ENCODE results near the genes USP37, CNOT9, CYP27A1 and CDK5R2.

DNA sequence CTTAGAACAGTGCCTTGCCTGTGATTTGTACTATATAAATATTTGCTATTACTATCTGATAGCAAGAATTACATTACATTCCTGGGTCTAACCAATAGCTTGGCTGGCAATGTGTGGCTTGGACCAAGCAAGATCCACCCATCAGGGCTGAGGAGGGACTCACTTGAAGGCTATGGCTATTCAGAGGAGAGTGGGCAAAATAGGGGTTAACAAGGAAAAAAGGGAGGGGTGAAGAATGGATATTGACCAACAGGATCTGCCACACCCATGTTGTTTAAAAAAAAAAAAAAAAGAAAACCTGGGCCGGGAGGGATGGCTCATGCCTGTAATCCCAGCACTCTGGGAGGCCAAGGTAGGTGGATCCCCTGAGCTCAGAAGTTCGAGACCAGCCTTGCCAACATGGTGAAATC, 20.0 kb upstream of the TMBIM1 start:
- PRO-cap = no peak

DNA sequence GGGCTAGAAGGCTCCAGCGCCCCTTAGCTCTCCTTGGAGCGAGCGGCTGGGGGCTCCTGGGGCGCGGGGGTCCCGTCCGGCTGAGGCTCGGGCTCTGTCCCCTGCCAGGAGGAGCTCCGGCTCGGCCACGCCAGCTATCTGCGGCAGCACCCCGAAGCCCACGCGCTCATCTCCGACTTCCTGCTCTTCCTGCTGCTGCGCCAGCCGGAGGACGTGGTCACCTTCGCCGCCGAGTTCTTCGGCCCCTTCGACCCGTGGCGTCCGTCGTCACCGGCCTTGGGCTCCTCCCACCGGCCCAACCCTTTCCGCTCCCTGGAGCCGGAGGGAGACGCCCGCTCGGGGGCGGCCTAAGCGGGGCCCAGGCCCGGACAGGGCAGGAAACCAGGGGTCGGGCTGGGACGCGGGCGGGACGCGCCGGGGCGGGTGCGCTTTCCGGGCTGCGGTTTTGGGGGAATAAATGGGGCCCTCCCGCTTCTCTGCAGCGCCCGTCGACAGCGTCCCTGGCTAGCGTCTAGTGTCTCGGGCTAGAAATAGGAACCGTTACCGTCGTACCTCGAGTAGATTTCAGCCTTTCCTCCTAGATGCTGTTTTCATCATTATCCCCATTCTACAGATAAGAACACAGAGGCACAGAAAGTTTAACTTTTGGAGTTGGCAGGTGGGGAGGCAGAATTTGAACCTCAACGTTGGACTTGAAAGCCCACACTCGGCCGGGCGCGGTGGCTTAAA, 11.1 kb downstream of the CATIP start:
- PRO-cap = no peak

DNA sequence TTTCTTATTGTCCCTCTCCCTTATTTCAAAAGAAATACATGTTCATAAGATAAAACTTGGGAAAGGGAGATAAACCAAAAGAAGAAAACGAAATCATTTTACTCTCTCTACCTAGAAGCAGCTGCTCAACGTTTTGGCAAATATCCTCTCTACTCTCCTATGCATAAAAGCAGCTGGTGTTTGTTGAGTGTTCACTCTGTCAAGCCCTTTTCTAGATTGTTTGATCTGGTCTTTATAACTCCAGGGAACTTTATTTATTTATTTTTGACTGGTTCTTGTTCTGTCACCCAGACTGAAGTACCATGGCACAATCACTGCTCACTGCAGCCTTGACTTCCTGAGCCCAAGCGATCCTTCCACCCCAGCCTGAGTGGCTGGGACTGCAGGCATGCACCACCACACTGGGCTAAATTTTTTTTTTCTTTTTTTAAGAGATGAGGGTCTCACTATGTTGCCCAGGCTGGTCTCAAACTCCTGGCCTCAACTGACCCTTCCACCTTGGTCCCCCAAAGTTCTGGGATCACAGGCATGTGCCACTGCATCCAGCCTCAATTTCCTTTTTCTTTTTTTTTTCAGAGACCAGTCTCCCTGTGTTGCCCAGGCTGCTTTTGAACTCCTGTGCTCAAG, 12.7 kb downstream of the CATIP start:
- PRO-cap = no peak

DNA sequence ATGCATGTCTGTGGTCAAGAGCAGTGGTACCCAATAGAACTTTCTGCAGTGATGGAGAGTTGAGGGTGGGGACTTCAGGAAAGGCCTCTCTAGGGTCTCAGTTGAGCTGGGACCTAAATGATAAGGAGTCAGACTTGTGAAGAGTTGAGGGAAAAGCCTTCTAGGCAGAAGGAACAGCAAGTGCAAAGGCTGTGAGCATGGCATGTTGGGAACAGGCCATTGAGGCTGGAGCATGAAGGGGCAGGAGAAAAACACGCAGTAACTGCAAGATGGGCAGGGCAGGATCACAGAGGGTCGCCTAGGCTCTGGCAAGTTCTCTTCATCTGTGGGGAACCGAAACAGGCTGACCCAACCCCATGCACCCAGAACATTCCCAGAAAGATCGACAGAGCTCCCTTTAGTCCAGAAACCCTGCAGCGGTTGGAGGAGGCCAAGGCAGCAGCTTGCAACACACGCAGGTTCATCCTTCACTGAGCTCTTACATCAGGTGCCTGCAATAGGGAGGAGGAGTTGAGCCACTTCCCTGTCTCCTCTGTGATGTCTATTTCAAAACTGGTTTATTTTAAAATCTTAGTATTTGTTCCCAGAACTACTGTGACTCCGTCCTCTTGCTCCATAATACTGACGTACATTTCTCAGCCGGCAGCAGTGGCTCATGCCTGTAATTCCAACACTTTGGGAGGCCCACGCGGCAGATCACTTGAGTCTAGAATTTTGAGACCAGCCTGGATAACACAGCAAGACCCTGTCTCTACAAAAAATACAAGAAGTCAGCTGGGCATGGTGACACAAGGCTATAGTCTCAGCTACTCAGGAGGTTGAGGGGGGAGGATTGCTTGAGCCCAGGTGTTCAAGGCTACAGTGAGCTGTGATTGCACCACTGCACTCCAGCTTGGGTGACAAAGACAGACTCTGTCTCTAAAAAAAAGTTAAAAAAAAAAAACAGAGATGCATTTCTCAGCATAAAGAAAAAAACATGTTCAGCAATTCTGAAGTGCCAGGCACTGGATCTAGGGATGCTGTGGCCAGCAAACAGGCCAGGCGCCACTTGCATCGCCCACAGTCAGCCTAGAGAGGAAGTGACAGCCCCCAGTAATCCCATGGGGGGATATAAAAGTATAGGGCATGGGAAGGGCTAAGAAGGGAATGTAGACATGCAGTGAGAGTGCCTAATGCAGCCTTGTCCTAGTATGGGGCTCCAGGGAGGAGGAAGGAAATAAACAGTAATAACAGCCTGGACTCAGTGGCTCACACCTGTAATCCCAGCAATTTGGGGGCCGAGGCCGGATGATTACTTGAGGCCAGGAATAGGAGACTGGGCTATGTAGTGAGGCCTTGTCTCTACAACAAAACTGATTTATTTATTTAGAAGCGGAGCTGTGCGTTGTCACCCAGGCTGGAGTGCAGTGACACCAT, 11.4 kb upstream of the SLC11A1 start:
- PRO-cap = no peak

DNA sequence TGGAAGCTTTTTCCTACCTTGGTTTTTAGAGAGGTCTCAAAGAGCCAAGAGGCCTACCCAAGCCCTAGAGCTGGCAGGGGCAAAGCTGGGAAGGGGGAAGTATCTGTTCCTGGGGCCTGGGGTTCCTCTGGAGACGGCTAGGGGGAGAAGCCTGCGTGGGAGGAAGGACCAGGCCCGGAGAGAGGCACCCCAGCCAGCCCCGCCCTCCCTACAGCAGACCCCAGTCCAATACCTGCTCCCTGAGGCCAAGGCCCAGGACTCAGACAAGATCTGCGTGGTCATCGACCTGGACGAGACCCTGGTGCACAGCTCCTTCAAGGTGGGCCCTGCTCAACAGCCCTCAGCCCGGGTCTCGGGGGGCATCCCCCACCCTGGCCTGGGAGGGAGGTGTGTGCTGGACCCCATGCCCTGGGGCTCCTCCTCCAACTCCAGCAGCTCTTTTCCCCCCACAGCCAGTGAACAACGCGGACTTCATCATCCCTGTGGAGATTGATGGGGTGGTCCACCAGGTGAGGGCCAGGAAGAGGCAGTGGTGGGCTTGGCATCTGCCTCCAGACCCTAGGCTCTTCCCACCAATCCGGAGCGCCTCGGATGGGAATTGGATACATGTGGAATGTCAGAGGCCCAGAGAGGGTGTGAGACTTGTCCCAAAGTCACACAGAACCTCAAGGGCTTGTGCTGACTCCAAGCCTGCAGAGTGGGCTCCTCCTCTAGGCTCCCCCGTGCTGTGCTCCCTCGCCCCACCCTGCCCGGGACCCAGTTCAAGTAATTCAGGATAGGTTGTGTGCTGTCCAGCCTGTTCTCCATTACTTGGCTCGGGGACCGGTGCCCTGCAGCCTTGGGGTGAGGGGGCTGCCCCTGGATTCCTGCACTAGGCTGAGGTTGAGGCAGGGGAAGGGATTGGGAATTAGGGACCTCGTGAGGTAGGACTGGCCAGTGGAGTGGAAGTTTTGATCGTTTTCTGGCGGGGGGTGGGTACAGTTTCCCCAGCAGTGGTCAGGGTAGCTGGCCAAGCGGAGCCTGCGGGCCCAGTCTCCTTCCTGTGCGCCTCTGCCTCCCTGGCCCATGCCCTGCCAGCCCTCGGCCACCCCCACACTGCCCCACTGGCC, 2.6 kb downstream of the CTDSP1 start:
- PRO-cap = no peak

DNA sequence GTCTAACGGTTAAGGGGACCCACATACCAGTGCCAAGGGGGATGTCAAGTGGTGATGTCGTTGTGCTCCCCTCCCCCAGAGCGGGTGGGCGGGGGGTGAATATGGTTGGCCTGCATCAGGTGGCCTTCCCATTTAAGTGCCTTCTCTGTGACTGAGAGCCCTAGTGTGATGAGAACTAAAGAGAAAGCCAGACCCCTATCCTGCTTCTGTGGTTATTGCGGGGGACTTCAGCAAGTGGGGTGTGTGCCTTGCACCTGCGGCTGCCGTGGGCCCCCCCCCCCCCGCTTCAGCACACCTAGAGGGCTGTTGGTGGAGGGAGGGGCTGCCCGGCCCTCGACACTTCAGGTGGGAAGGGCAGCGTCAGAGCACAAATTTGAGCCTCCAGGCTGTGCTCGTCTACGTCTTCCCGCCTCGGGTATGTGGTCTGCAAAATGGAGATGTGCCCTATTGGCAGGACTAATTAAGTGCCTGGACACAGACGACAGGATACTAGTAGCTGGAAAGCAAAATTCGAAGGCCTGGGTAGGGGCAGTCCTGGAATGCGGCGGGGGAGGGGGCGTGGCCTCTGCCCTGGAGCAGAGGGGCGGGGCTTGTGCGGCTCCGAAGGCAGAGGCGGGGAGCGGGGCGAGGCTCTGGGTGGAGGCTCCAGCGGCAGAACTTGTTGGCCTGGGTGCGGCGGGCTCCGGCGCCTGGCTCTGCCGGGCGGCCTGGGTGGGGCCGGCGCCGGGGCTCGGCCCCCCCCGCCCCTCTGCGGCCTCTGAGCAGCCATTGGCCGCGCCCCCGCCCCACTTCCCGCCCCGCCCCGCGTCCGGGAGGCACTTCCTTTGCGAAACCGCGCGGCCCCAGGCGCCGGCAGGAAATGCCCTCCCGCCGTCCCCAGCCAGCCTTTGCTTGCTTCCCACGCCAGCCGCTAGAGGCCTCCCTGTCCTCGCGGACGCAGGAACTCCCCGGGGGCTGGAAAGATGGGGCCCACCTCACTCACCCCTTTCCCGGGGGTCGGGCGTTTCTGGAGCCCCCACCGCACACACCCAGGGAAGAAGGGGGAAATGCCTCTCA, 6.4 kb downstream of the CTDSP1 start:
- PRO-cap = bidirectional peak, plus-strand start at position 163 of the sequence, minus-strand start at position 167 of the sequence; bidirectional peak, plus-strand start at position 939 of the sequence, minus-strand start at position 663 of the sequence

GRCh38 chr2:218425606-218426043, 6.7 kb downstream of the VIL1 start:
- PRO-cap = no peak

DNA sequence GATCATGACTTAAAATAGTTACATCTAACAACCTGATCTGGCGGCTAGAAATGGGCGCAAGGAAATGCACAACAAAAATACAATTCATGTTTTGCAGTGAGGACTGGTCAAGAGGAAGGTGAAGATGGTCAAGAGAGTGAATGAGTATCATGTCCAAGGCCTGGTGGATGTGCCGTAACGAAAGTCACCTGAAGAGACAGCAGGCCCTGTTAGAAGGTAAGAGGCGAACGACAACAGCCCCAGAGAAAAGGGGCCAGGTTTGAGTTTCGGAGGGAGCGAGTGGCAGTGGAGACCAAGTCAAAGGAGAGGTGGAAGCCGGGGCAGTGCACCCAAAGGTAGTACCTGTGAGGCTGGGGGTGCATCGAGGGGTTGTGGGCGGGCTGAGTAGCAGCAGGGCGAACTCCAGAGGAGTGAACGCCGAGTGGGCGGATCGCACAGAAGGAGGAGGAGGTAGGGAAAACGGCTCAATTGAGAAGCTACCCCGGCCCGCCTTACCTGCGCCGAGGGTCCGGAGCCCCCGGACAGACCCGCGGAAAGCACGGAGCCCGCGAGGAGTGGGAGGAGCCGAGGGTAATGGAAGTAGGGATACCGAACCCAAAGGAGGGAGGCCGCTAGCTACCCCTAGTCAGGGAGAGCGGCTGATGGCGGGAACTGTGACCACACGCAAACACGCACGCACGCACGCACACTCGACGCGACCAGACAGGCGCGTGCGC, at the start of gene USP37:
Gene USP37 (minus strand): TSS at position 669 of the 716 bp plus-strand sequence.
- PRO-cap = bidirectional peak, plus-strand start at position 435 of the sequence, minus-strand start at position 452 of the sequence; bidirectional peak, plus-strand start outside the sequence, minus-strand start at position 643 of the sequence

DNA sequence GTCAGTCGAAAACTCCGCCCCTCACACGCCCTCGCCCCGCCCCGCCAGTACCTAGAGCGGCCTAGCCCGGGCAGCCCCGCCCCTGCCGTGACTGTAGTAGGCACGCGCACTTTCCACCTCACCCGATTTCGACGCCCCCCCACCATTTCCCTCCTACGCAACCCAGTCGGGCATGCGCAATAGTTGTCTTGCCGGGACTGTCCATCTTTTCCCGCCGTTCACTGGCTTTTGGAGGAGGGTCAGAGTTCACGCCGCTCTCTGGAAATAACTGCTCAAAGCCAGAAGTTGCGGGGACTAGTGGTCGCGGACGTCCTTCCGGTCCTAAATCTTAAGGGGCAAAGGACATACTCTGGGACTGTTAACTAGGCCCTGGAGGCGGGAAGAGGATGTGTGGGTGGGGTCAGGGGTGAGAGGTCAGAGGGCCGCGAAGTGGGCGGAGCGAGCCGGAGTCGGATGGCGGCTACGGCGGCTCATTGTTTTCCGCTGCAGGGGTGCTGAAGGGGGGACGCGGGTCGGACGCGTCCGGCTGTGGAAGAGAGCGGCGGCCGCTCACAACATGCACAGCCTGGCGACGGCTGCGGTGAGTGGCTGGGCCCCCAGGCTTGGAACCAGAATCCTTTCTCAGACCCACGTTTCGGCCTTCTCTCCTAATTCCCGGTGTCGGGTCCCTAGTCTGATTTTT, at the start of gene CNOT9:
Gene CNOT9 (plus strand): TSS at position 441 of the 682 bp plus-strand sequence.
- PRO-cap = bidirectional peak, plus-strand start at position 237 of the sequence, minus-strand start outside the sequence; bidirectional peak, plus-strand start at position 477 of the sequence, minus-strand start at position 392 of the sequence

DNA sequence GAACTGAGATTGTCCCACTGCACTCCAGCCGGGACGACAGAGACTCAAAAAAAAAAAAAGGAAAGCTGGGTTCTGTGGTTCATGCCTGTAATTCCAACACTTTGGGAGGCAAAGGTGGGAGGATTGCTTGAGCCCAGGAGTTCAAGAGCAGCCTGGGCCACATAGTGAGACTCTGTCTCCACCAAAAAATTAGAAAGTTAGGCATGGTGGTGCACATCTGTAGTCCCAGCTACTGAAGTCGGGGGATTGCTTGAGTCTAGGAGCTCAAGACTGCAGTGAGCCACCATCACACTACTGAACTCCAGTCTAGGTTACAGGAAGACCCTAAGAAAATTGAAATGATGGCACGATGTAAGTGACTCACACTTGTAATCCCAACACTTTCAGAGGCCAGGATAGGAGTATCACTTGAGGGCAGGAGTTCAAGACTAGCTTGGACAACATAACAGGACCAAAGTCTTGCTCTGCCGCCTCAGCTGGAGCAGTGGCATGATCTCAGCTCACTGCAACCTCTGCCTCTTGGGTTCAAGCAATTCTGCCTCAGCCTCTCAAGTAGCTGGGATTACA, 9.2 kb upstream of the PLCD4 start:
- PRO-cap = no peak

DNA sequence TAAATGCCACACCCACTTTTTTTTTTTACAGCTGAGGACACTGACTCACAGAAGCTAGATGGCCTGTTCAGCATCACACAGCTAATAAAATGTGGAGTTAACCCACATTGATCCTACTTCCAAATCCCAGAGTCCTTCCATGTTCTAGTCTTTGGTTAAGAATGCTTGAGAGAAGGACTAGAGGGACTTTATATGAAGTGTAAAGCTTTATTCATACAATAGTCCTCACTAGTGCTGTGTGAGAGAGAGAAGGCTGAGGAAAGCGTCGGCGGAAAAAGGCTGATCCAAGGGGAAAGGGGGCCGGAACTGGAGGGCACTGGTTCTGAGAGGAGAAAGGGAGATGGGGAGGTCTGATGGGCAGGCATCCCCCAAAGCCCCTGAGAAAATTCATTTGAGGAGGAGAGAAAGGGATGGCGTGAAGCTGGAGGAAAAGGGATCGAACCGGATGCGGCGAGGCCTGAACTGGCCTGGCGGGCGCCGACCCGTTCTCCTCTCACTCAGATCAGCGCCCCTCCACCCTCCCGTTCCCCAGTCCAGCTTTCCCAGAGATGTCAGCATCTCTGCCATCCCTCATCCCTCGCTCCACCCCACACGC, 454 bp downstream of the RNF25 start:
- PRO-cap = no peak

- PRO-cap = no peak
Measured at GRCh38 chr2:218744927-218745586, 34.4 kb downstream of the TTLL4 start.

GRCh38 chr2:218781432-218782231, at the start of gene CYP27A1:
Gene CYP27A1 (plus strand): TSS chr2:218782147.
- PRO-cap = no peak

DNA sequence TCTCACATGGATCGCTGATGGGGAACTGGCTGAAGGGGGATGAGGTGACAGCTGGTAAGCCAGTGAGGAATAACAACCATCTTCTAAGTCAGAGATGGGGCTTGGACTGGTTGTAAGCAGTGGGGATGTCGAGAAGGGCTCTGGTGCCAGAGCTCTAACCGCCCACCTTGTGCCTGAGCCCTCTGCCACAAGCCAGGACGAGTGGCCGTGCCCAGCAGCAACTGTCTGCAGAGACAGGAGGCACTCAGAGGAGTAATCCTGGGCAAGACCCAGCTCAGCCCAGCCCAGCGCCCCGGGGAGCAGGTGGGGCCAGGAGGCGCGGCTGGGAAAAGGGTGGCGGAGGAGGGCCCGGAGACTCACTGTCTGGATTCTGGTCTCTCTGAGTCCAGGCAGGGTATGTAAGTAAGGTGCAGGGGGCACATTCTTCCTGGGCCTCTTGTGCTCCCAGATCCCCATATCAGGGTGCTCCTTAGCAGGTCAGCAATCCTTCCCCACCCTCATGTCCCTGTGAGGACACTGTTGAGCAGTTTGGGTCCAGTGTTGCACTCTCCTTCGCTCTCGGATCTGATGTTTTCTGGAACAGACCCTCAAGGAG, 13.8 kb downstream of the WNT10A start:
- PRO-cap = no peak

DNA sequence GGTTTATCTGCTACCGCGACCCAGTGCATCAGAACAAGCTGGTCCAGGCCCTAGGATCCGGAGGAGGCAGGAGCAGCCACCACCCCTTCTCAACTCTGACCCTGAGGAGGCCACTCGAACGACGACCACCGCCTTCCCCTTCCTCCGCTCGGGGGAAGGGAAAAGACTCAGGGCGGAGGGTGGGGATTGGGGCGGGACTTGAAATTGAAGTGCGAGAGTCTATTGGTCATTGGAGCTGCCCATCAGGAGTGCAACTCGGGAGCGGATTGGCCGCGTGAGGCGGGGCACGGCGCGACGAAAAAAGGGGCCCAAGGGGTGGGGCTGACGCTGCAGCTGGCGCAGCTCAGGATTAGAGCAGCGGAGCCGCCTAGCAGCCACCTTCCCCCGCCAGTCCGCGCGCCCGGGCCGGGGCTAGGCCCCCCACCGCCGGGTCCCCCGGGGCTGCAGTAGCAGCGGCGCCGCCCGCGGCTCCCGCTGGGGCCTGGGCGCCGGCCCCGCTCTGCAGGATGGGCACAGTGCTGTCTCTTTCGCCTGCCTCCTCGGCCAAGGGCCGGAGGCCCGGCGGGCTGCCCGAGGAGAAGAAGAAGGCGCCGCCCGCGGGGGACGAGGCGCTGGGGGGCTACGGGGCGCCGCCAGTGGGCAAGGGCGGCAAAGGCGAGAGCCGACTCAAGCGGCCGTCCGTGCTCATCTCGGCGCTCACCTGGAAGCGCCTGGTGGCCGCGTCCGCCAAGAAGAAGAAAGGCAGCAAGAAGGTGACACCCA, at the start of gene CDK5R2:
Gene CDK5R2 (plus strand): TSS at position 352 of the 762 bp plus-strand sequence.
- PRO-cap = unidirectional peak, minus-strand start at position 503 of the sequence

- PRO-cap = no peak
Measured at GRCh38 chr2:219001866-219002383, 8.7 kb upstream of the CRYBA2 start.

- PRO-cap = no peak
Measured at GRCh38 chr2:219111508-219111969, 49.1 kb downstream of the NHEJ1 start.

GRCh38 chr2:219116677-219117473, 43.7 kb downstream of the NHEJ1 start:
- PRO-cap = no peak

DNA sequence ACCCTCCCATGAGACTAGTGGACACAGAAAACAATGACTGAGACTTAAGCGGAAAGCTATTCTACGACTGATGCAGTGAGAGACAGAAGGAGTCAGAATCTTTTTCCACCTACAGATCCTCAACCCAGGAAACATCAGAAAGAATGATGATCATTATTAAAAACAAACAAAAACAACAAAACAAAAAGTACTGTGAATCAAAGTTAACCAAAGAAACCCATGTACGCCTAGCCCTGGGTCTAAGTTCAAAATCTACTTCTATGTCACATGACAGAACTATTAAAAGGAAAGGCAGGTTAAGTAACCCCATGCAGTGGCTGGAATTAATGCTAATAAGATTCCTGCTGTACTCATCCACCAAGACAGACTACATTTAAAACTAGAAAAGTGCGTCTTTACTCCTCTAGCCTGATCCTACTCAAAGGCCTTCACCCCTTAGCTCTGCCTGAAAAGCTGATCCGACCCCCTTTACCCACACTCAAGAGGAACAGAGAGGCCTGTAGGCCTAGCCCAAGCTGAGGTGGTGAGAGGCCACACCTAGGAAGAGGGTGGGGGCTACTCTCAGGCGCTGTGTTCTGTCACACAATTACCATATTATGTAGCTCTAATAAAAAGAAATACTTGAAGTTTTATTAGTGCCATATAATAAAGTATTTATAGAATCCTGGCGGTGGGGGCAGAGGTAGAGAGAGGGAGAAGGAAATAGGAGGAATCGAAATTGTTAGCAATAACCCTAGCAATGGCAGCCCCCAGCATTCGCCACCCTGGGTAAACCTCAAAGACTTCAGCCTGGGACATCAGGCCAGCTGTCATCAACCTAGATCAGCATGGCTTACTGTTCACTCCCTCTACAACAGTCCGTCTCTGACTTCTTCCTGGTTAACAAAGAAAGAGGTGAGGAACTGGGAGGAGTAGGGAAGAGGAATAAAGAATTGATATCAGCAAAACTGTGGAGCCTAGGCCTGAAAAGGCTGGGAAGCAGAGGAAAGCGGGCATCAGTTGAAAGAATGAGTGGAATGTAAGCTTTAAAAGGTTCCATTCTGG, 37.0 kb downstream of the NHEJ1 start:
- PRO-cap = no peak

- PRO-cap = no peak
Measured at GRCh38 chr2:219174667-219175157, 2.0 kb downstream of the CNPPD1 start.

All from NALM6 (cell line).